ENCODE measurements around the gene VSTM2A.

DNA sequence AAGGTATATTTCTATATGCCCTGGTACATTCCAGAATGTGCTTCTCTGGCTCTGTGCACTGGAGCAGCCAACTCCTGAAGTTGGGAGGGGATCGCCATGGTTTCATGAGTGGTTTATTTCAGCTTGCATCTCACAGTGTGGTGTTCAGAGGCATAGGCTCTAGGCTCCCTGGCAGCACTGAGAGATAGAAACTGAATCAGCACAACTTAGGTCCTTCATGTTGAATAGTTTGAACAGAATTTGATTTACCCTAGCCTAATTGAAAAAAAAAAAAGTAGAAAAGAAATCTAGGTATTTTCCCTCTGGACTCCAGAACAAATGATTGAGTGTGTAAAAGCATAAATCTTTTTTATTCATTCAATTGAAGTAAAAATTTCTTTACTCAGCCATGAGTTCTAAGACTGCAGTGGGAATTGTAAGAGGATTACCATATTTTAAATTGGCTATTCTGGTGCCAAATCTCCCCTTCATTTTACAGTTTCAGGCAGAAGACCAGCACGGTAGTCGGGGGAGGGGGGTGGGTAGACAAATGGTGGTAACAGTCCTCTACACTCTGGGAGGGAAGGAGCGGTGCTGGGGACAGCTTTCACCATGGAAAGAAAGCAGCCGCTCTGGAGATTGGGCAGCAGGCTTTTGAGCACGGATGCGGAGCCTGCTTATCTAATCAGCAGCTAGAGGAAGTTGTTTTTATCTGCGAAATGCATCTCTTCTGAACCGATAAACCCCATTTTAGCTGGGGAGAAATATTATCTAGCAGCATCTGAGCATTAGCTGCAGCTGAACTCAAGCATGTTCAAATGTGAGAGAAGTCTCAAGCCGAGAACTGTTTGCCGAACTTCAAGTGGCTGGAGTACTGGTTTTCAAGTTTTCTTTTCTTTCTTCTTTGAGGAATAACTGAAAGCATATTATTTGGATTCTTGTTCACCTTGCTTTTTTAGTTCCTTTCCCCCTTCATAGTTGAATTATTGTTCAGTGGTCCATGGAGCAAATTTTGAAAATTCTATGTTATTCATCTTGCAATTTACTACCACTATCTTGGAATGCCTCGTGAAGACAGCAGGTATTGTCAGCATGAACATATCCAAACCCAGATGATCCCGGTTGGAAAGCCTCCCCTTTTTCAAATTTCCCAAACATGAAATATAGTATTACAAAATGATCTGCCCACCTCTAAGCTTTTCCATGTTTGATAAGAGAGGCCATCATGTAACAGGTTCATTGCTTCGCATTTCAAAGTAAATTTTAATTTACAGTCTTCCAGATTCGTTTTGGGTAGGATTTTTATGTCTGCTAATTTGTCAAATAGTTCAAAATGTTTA lies 28.8 kb downstream of the IKZF1 start:
- RAMPAGE, long total RNA: no peak
- RRBS: no CpG with 5 or more reads among the region's 15 CpGs

DNA sequence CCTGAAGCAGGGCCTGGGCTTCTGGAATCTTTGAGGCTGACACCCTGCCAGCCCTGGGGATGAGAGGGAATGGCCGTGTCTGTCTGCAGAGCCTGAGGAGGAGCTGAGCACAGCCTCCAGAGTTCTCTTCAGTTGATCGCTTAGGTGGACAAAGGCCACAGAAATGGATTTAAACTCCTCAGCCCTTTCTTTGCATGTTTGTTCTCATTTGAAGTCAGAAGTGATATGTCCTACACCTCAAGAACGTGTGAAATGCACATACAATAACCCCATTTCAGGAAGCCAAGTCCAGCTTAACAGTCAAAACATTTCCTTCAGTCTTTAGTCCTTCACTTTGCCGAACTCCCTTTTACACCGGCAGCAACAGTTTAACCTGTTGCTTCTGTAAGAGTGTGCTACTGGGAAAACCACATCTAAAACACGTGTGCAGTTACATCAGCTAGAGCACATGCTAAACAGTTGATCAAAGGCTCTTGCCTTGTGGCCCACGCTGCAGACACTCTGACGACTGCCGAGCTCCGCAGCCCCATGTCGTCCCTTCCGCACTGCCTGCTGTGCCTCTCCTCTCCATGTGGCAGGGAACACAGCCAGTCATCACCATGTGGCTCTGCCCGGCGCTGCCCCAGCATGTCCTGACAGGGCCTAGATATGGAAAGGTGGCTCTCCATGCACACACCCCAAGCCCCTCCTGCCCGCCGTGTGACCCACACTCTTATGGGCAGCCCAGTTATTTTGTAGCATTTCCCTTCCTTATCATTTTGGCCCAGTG lies 55.9 kb downstream of the IKZF1 start:
- RAMPAGE, long total RNA: no peak
- RRBS: no CpG with 5 or more reads among the region's 16 CpGs

DNA sequence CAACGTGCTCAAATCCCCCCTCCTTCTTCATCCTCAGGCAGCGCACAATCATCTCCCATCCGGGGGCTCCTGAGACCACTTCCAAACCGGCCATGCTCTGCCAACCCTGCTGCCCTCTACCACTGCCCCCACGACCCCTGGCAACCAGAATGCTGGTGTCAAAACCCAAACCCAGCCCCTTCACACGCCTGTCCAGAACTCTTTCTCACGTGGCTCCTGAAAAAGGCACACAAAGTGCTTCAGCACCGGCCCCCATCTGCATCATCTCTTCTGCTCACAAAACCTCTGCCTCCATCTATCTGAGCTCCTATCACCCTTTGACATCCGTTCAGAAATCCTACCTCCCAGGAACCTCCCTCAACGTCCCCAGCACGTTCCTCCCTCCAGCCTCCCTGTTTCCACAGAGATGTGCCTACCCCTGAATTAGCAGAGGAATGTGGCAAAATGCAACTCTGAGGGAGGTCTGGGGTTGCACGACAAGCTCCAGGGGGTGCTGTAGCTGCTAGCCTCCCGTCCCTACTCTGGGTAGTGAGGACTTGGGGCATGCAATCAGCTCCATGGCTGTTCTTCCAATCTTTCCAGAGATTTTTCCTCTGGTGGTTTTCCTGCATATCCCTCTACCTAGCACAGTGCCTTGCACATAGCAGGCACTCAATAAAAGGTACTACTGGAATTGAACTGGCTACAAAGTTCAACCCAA lies 108.5 kb upstream of the DDC start:
- RAMPAGE, long total RNA: no peak
- RRBS: no CpG with 5 or more reads among the region's 13 CpGs

DNA sequence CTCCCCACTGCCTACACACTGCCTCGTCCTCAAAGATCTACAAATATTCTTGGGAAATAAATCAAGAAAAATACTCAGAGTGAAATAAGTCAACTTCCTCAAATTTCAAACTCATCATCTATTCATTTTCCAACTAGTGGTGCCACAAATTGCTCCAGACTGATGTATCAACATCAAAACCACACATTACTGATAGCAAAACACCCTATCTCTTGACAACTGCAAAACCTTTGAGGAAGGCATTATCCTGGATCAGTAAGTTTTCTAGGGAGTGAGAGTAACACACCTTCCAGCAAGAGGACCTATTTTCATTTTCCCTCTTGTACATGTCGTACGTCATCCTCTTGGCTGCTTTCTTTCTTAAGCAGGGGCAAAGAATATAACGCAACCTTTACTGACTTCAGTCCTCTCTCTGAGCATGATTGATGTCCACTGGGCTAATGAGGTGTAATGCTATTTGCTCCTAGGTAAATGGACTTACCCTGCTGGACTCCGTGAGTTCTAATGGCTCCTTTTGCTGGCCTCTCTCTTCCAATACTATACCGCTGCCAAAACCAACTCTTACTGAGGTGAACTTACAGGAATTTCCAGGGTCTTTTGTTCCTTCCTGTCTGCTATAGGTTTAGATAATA lies 87.5 kb downstream of the GRB10 start:
- RAMPAGE, long total RNA: no peak
- RRBS: no CpG with 5 or more reads among the region's 6 CpGs

DNA sequence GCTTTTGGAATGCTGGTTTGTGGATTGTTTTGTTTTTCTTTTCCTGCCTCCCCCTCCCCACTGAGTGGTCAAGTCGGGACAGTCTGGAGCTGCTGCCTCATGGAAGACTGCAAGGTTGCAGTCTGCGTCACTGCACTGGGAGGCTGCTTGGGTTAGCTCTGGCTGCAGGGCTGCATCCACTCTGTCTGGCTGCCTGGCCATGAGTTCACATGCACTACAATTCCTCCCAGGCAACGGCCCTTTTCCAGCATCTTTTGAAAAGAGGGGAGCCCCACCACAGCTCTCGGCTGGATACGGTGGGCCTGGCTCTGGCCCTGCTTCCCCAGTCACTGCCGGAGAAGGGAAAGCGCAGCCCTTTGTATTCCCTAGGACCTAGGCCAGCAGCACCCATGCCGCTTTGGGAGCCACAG lies 80.7 kb downstream of the GRB10 start:
- RAMPAGE, long total RNA: no peak
- RRBS: no CpG with 5 or more reads among the region's 8 CpGs

GRCh38 chr7:50720869-50721686 lies 61.6 kb downstream of the GRB10 start:
- RAMPAGE, long total RNA: no peak
- RRBS: no CpG with 5 or more reads among the region's 18 CpGs

GRCh38 chr7:51027710-51028542 lies 245.2 kb upstream of the GRB10 start:
- RAMPAGE, long total RNA: no peak
- RRBS: no CpG with 5 or more reads among the region's 16 CpGs

- RAMPAGE, long total RNA: no peak
- RRBS: no CpG with 5 or more reads among the region's 10 CpGs
These were observed 234.5 kb downstream of the COBL start for GRCh38 chr7:51082069-51082521.

GRCh38 chr7:52874145-52874344 lies 161.4 kb upstream of the POM121L12 start:
- RAMPAGE, long total RNA: no peak
- RRBS: no CpG with 5 or more reads among the region's 1 CpG

GRCh38 chr7:53365847-53366133 lies 330.4 kb downstream of the POM121L12 start:
- RAMPAGE, long total RNA: no peak
- RRBS: no CpG with 5 or more reads among the region's 1 CpG

- RAMPAGE, long total RNA: no peak
- RRBS: 2% methylated on average over 15 of the region's 70 CpGs
These were observed at the start of gene VSTM2A for GRCh38 chr7:54541788-54542944. Gene VSTM2A, plus strand, starts transcription at chr7:54542375.

DNA sequence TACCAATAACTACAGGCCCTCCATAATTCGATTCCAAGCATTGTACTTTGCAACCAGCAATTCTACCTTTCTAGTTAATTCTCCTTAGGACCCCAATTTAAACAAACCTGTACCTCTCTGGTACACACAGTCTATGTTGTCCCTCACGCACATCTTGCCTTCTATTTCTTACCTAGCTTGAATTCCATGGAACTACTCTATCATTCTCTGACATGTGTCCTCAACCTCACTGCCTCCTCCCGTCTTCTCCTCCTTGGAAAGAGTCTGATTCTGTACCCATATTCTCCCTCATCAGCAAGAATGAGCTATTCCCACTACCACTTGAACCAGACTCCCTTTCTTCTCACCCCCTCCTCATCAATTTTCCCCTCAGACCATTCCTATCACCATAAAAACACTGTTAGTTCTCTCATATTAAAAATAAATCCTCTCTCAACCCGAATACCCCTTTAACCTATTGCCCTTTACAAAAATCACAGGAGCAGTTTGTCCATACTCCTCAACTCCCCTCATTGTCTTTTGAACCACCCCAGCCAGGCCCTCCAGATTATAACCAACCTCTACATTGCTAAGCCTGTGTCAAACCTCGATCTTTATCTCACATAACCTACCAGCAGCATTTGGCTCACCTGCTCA lies 12.1 kb downstream of the SEC61G start:
- RAMPAGE, long total RNA: no peak
- RRBS: no CpG with 5 or more reads among the region's 5 CpGs

- RAMPAGE, long total RNA: no peak
- RRBS: no CpG with 5 or more reads among the region's 8 CpGs
These were observed 1.2 kb downstream of the SEC61G start for GRCh38 chr7:54757722-54758199.

DNA sequence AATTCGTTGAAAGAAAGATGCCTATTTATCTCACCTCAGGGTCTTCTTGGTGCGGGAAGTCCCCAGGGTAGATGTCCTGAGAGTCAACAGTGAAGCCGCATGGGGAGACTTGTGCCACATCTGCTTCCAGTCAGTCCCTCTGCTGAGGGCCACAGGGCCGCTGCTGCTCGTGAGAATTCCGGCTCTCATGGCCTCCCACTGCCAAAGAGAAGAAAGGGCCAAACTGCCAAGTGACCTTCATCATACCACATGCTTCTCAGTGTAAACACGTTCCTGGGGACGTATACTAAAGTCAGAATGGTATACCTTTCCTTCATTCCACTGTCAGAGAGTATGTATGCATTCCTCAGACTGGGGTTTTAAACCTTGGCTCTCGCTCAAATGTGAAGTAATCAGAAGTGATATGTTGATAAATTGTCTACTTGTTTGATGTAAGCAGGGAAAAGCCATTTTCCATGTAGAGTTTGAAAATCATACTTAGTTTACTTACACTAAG lies 52.8 kb upstream of the SEC61G start:
- RAMPAGE, long total RNA: no peak
- RRBS: no CpG with 5 or more reads among the region's 9 CpGs

DNA sequence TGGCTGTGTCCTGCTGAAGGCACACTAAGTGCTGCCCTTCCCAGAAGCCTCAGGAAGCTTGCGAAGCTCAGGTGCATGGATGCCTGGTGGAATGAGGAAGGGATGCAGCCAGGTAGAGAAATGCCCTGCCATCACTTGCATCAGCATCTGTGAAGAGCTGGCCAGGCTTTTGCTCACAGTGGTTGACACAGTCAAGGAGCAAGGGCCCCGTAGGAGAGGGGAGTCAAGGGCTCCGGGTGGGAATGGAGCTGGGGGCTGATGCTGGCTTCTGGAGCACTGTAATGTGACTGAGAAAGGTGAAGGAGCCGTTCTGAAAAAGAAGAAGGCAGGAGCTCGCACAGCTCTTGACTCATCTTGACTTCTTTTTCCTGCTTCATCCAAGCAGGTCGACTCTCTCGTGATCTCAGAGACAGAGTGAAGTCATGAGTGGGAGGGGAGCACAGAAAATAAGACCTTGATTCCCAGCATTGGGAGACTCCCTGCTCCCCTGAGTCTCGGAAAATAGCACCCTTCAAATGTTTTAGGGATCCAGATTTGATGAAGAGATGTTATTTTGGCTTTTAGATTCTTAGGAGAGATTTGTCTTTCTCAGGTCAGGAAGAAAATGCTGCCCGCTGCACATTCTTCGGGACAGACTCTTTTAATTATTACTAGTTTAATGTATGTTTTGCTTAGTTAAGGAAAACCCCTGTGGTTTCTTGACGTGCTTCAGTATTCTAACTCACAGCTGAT lies 33.9 kb downstream of the EGFR start:
- RAMPAGE, long total RNA: no peak
- RRBS: no CpG with 5 or more reads among the region's 11 CpGs

- RAMPAGE, long total RNA: no peak
- RRBS: no CpG with 5 or more reads among the region's 18 CpGs
These were observed 81.5 kb downstream of the EGFR start for GRCh38 chr7:55100085-55100974.

DNA sequence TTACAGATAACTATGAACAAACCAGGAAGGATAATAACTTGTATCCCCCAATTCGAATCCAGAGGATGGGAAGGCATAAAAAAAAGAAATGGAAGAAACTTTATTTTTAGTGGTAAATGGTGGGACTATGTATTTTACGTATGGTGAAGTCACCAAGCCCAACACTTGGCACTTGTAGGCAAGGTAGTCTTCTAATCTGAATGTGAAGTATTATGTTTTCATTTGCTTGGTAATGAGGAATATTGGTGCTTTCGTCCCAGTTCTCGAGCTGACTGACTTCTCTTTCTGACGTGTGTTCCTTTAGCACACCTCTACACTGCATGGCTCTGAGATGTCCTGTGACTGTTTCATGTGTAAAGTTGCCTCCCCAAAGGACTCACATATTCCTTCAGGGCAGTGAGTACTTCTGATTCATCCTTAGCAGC lies 113.6 kb downstream of the EGFR start:
- RAMPAGE, long total RNA: no peak
- RRBS: no CpG with 5 or more reads among the region's 5 CpGs

GRCh38 chr7:55157196-55157985 lies 138.6 kb downstream of the EGFR start:
- RAMPAGE, long total RNA: no peak
- RRBS: no CpG with 5 or more reads among the region's 28 CpGs

DNA sequence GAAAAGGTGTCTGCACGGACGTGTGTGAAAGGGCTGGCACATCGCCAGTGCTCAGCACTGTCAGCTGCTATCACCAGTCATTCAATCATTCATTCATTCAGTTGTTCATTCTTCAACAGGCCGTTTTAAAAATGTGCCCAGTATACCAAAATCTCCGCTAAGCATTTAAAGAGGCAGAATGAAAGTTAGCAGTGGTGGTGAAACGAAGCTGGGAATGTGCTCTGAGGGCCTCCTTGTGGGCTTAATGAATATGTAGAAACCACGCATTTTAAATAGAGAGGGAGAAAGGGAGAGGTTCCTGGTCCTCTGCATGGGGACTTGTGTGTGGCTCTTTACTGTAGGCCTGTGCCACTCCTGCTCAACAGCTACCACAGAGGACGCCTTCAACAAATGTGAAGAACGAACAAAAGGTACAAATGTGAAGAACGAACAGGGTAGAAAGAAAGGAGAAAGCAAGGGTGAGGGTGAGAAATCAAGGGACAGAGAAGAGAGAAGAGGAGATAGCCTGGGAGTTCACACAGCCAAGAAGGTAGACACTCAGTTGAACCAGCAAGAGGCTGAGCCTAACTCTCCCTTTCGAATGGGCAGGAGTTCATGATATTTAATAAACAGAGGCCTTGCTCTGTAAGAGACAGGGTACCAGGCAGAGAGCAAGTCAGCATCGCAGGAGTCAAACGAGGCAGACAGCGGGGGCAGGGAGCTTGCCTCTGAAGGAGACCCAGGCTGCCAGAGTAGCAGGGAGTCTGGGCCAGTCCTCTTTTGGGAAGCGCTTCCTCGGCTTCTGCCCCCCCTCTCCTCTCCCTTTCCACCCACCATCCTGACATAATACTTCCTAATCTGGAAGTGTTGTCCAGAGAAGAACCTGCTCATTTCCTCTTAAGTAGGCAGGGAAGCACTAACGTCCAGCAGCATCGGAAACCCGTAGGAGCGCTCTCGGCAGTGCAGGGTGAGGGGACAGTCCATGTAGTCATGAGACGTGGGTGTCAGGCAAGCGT lies 170.8 kb downstream of the EGFR start:
- RAMPAGE, long total RNA: no peak
- RRBS: no CpG with 5 or more reads among the region's 23 CpGs

GRCh38 chr7:55459250-55460304 lies 94.4 kb downstream of the LANCL2 start:
- RAMPAGE, long total RNA: no peak
- RRBS: no CpG with 5 or more reads among the region's 3 CpGs

All from epithelial cell of alveolus of lung (primary cell).